OCI-LY7 (cell line): ENCODE measurements around a stretch of chr10.

GRCh38 chr10:1046415-1046651, 2.6 kb downstream of the IDI1 start:
- PRO-cap = no peak
- RAMPAGE, long total RNA = no peak

- PRO-cap = no peak
- RAMPAGE, long total RNA = no peak
Measured at GRCh38 chr10:1071825-1072608, 15.8 kb downstream of the WDR37 start.

- PRO-cap = no peak
- RAMPAGE, long total RNA = no peak
Measured at GRCh38 chr10:1093955-1095545, 38.4 kb downstream of the WDR37 start.

DNA sequence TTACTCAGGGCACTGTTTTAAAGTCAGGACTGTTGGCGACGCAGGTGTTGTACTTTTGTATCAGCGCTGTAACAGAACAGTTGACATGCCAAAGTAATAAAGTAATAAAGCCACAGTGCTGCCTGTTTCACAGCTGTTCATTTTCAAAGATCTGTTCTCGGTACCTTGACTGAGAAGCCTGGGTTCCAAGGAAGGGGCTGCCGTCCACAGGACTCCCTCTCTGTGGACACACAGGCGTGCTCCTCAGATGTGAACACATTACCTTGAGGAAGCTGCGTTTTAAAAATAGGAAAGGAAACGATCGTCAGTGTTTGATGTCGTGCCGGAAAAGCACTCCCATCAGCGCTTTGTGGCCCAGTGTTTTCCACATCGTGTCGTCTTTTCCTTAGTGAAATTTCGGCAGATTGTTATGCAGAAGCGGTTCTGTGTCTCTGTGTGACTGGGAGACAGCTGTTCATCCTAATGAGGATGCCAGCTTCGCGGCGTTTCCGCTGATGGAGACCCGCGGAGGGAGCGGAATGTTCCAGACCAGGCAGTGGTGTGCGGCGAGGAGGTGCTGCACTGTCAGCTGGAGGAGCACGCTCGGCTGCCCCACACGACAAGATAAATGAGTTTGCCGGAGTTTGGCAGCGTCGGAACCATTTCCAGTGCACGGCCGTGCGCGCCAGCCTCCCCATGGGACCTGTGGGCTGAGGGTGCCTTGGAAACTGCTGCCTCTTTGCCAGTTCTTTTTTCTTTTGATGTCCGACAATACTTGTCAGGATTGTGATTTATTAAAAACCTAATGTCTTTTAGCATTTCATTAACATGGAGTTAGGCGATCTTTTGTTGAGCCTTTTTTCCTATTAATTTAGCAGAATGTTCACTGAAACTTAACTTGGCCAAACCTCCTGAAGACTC, 64.5 kb downstream of the WDR37 start:
- PRO-cap = no peak
- RAMPAGE, long total RNA = no peak

DNA sequence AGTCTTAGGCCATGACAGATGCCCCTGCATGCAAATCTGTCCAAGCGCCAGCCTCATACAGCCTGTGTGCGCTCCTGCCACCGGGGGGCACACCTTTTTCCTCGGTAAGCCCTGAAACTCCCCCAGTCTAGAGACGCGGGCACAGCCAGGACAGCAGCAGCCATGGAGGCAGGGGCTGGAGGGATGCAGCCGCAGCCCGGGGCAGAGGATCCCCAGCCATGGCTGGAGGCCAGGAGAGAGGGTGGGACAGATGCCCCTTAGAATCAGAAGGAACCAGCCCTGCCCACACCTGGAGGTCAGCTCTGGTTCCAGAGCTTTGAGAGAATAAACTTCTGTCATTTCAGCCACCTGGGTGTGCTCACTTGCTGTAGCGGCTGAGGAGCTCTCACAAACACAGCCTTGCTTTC, 241.5 kb downstream of the WDR37 start:
- PRO-cap = no peak
- RAMPAGE, long total RNA = no peak

DNA sequence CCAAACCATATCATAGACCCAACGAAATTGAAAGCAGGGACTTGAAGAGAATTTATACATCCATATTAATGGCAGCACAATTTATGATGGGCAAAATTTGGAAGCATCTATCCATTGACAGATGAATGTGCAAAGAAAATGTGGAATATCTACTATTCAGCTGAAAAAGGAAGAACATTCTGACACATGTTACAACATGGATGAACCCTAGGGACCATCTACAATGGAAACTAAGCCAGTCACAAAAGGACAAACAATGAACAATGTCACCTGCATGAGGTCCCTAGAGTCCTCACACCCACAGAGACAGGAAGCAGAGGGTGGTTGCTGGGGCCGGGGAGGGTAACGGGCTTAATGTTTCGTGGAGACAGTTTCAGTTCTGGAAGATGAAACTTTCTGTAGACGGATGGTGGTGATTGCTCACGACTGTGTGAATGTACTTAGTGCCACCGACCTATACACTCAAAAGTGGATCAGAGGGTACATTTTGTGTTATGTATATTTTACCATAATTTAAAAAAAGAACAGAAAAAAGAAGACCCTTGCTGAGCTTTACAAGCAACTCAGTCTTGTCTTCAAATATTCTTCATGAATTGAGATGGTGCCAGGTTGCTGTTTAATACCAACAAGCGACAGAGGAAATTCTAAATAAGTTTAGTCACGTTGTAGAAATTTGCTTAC, 282.9 kb downstream of the ADARB2 start:
- PRO-cap = no peak
- RAMPAGE, long total RNA = no peak

DNA sequence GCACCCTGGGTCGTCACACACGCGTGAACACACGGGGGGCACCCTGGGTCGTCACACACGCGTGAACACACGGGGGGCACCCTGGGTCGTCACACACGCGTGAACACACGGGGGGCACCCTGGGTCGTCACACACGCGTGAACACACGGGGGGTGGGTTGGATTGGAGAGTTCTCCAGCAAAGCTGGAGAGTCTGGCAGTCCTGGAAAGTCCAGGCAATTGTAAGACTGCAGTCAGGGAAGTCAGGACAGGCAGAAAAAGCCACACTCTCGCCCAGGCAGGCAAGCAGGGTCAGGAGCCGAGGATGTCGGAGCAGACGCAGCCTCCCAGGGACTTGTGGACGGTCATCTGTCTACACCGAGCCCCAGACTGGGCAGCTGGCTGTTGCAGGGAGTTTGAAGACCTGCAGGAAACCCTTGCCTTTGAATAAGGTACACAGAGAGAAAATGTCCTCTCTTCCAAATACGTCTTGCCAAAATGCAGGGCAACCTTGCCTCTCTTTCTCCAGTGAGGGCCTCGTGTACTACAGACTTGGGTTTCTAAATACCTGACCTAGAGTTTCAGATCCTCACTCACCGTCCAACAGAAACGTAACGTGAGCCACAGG, 176.8 kb downstream of the ADARB2 start:
- PRO-cap = no peak
- RAMPAGE, long total RNA = no peak

DNA sequence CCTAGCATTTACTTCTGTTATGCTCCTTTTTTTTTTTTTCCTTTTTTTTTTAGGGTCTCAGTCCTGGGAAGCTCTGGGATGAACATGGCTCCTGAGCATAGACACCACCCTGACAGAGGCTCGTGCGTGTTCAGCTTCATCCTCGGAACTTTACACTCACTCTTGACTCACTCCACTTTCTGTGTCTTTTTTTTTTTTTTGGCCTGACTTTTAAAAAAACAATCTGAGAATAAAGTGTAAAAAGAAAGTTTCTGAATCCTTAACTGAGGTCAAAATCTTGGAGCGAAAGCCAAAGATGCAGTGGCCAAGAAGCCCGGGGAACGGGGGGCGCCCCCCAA, 19.2 kb upstream of the PFKP start:
- PRO-cap = no peak
- RAMPAGE, long total RNA = no peak

- PRO-cap = no peak
- RAMPAGE, long total RNA = no peak
Measured at GRCh38 chr10:3126539-3127471, 45.8 kb downstream of the PITRM1 start.

- PRO-cap = no peak
- RAMPAGE, long total RNA = no peak
Measured at GRCh38 chr10:3468071-3468799, 295.7 kb upstream of the PITRM1 start.

DNA sequence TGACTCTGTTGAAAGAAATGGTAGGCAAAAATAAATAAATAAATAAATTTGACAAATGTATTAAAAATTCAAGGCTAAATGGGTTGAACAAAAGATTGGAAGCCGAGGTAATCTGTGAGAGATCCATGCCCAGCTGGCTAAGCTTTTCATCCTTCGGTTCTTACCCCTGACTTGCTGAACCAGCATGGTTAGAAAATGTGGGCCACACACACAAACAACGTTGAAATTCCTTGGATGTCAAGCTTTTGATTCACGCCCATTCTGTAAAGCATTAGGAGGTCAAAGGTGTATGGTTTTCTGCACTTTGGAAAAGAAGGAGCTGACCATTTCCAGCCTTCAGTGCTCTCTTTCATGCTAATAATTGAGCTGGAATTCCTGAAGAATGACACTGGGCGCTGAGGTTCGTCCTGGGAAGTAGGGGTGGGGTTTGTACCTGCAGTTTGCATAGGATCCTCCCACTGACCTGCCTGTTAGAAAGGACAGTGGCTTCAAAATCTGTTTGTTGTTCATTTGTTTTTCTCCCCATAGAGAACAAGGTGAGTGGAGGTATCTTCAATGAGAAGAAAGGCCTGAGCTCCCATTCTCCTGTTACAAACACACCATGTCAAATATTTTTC, 23.1 kb downstream of the KLF6 start:
- PRO-cap = no peak
- RAMPAGE, long total RNA = no peak

GRCh38 chr10:3766000-3766467, 19.0 kb downstream of the KLF6 start:
- PRO-cap = no peak
- RAMPAGE, long total RNA = no peak

- PRO-cap = no peak
- RAMPAGE, long total RNA = no peak
Measured at GRCh38 chr10:3849346-3849571, 64.2 kb upstream of the KLF6 start.

DNA sequence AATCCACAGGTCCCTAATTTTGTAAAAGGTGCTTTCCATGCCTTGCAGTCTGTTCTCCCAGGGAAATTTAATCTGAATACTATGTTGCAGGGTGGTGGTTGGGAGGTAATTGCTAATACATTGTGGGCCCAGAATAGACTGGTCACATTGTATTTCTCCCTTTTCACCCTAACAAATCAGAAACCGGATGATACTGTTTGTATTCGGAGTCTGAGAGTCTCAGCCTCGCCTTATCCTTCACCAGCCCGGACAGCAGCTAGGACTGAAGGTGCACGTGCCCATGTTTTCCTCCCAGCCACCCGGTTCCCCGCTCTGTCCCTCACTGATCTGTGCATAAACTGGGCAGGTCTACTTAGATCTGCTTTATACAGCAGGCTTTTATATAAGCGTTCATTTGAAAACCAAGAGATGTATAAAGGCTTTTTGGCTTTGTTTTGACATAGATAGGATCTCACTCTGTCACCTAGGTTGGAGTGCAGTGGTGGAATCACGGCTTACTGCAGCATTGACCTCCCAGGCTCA, 69.1 kb upstream of the KLF6 start:
- PRO-cap = no peak
- RAMPAGE, long total RNA = no peak

DNA sequence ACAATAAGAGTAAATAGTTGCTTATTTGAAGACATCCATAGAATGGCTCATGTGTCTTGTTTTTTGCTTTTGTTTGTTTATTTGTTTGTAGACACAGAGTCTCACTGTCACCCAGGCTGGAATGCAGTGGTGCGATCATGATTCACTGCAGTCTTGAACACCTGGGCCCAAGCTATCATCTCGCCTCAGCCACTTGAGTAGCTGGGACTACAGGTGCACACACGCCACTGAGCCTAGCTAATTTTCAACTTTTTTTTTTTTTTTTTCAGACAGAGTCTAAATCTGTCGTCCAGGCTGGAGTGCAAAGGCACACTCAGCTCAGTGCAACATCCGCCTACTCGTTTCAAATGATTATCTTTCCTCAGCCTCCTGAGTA, 83.2 kb upstream of the KLF6 start:
- PRO-cap = no peak
- RAMPAGE, long total RNA = no peak

GRCh38 chr10:3887672-3888581, 102.9 kb upstream of the KLF6 start:
- PRO-cap = no peak
- RAMPAGE, long total RNA = no peak

GRCh38 chr10:3976614-3977193, 191.7 kb upstream of the KLF6 start:
- PRO-cap = no peak
- RAMPAGE, long total RNA = no peak

DNA sequence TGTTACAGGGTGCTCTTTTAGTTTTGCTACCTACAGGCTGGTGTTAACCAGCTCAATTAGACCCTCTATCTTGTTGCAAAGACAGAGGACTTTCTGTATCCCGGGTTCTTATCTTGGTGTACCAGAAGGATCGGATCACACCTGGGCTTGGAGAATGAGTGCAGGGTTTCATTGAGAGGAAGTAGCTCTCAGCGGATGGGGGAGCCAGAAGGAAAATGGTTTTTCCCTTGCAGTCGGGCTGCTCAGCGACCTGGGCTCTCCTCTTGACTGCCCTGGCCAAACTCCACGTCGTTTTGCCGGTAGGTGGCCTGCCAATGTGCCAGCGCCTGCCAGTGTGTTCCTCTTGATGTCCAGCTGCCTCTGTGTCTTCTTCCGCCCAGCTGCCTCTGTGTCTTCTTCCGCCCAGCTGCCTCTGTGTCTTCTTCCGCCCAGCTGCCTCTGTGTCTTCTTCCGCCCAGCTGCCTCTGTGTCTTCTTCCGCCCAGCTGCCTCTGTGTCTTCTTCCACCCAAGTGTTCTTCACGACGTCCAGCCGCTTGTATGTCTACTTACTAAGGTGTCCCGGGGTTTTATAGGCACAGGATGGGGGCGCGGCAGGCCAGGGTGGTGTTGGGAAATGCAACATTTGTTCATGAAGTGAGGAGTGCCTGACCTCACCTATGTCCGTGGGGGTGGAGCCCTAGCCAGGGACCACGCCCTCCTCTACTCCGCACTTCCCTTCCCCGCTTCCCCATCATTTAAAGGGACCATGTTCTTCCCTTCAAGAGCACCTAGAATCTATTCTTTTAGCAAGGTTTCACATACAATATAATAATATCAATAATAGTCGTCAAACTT, 364.3 kb upstream of the KLF6 start:
- PRO-cap = no peak
- RAMPAGE, long total RNA = no peak

DNA sequence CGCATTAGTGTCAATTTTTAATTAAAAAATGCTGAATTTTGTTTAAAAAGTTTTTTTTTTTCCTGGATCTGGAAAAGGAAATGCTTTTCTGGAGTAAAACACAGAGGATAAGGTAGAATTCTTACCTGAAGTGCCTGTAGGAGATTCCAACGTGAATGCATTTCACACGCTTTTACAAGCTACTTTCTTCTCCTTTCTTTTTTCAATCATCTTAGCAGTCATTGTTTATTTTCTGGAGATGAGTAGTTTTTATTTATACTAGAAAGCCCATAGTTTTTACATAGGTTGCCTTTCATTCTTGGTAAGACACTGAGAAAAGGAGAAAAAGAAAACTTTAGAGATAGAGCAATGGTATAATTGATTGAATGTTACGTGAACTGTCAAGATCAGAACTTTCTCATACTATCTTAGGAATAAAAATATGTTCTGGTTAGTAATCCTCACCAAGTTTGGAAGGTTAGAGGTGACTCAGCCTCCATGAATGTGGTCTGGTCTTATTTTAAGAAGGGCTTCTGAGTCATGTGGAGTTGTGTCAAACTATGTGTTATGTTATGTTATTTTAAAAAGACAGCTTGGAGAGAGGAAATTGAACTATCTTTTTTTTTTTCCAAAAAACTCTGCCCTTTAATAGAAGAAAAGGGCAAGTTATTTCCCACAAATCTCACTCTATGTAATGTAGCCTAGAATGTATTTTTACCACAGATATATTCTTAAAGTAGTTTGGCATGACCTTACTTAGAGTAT, 458.5 kb upstream of the KLF6 start:
- PRO-cap = no peak
- RAMPAGE, long total RNA = no peak

- PRO-cap = no peak
- RAMPAGE, long total RNA = no peak
Measured at GRCh38 chr10:4353701-4354840, 471.9 kb upstream of the AKR1E2 start.